ENCODE measurements around the gene GPA33.

DNA sequence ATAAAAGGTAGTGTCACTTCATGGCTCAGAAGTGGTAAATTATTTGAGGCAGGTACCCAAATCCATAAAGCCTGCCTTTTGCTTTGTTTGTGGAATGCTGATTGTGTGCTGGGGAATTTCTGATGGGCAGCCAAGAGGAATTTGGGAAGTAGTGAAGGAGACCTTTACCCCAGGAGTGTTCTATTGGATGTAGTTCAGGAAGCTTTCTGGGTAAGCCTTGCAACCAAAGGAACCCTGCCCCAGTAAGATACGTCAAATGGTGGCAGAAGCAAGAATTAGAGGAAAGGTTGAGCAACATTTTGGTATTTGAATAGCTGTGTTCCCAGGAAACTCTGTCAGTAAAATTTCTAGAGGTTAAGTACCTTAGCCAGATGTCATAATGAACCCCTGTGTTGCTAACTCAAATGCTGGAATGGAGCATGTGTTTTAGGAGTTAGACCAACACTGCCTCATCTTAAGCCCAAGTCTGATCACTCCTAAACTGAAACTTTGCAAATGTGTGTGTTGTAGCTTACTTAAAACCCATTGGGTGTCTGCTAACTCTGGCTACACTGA is 6.4 kb downstream of the MGST3 start:
- RRBS = no CpG with 5 or more reads among the region's 1 CpG

GRCh38 chr1:165865514-165866061 is 38.2 kb downstream of the UCK2 start:
- RRBS = no CpG with 5 or more reads among the region's 11 CpGs

DNA sequence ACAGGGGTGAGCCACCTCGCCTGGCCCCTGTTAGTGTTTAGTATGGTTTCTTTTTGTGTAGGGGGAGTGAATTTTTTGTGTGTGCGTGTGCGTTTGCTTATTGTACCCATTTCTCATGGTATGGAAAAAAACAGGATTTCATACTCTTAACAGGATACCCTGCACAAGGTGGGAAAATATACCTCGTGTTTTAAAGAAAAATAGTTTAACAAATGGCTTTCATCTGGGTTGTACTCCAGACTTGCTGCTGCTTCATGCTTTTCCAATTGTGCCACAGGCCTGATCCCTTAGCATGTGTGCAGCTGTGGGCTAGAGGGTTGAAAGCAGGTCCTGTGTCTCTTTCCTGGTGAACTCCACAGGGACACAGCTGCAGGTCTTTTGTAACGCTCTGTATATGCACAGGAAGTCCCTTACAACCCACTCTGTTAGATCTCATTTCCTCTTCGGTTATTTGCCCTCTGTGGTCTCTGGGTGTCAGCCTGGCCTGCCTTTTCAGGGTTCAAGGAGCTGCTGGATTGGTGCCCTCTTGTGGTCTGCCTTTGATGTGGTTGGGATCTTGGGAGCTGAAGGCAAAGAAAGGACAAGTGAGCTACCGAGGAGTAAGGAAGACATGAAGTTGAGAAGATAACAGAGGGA is 43.8 kb downstream of the UCK2 start:
- RRBS = no CpG with 5 or more reads among the region's 7 CpGs

GRCh38 chr1:167086706-167087174 is 3.4 kb downstream of the GPA33 start:
- RRBS = no CpG with 5 or more reads among the region's 3 CpGs

- RRBS = no CpG with 5 or more reads among the region's 2 CpGs
Observed at GRCh38 chr1:167090230-167091176, at the start of gene GPA33. GPA33 (minus strand) TSS chr1:167090377.

- RRBS = no CpG with 5 or more reads among the region's 7 CpGs
Observed at GRCh38 chr1:167094757-167095184, 896 bp downstream of the STYXL2 start.

DNA sequence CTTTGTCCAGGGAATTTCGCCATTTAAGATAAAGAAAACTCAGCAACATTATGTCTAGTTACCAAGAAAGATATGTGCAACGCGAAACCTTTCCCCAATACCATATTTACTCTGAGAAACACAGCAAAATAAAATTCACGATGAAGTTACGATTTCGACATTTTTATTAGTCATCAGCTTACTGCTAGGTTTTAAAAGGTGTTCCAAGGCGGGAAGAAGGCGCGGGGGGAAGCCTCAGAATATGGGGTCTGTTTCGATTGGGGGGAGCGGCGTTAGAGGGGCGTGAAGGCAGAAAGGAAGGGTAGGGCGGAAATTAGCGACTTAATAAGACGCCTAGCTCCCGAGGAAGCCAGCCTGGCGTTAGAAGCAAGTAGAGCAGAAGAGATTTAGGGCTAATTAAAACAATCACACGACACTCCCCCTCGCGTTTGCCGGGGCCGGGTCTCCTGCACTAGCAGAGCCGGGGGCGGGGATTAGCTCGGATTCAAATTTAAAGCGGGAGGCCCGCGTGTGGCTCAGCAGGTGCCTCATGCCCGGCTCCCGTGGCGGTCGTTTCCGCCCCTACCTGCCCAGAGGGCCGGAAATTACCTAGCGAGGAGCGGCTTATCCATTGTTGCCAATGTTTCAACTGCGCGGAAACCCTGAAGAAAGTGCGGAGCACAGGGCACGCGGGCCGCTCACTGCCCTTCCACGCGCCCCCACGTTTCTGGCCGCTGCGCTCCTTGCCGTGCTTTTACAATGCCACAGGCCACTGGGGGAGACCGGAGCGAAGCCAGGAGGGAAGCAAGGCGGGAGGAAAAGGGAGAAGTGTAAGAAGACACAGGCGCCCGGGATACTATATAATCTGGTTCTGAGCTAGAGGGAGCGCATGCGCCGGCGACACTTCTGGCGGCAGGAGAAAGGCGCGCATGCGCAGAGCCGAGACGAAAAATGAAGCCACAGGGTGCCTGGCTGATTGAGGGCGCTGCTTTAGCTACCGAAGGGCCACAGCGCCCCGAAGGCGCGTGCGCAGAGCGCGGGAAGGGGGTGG is 686 bp upstream of the POU2F1 start:
- RRBS = 4% methylated on average over 16 of the region's 73 CpGs

GRCh38 chr1:167255833-167256343 is 35.2 kb downstream of the POU2F1 start:
- RRBS = no CpG with 5 or more reads among the region's 3 CpGs

DNA sequence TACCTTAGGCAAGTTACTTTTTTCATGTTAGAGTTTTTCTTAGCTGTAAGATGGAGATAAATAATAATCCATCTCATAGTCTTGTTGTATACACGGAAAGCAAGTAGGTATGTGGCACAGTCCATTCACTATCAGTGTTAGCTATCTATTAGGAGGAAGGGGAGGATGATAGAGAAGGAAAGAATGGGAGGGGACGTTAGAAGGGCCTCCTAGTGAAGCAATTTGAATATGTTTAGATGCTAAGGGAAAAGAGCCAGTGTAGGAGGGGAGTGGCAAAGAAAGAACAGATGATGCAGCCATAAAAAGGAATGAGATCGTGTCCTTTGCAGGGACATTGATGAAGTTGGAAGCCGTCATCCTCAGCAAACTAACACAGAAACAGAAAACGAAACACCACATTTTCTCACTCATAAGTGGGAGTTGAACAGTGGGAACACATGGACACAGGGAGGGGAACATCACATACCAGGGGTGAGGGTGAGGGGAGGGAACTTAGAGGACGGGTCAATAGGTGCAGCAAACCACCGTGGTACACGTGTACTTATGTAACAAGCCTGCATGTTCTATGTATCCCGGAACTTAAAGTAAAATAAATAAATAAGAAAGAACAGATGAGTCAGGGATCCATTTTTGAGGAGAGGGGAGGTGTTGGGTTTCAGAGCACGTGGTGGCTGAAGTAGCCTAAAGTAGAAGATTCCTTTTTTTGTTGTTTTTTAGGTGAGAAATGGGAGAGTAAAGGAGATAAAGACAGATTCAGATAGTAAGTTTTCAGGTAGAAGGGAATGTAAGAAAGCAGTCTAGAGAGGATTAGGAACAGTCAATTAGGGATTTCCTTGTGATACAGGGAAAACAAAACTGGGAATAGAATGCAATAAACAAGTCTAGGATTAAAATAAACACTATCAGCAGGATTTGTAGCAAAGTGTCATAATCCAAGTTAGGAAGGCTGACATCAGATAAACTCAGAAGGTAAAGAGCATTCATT is 124.2 kb downstream of the POU2F1 start:
- RRBS = no CpG with 5 or more reads among the region's 10 CpGs

- RRBS = no CpG with 5 or more reads among the region's 4 CpGs
Observed at GRCh38 chr1:167426868-167427317, 91.4 kb downstream of the CD247 start.

- RRBS = no CpG with 5 or more reads among the region's 10 CpGs
Observed at GRCh38 chr1:167445931-167446562, 72.3 kb downstream of the CD247 start.

- RRBS = no CpG with 5 or more reads among the region's 2 CpGs
Observed at GRCh38 chr1:167555943-167556325, 2.4 kb upstream of the CREG1 start.

DNA sequence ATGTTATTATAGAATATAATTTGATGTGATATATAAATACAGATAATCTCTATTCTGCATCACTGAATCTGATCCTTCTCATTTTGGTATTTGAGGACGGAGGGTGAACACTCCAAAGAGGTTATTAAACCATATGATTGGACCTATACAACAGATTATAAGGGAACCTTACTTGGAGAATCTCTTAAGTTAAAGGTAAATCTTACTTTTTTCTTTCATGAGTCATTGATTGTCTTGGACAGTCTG is 5.8 kb downstream of the TIPRL start:
- RRBS = no CpG with 5 or more reads among the region's 1 CpG

GRCh38 chr1:168555202-168555921 is 11.6 kb upstream of the XCL2 start:
- RRBS = no CpG with 5 or more reads among the region's 3 CpGs

- RRBS = no CpG with 5 or more reads among the region's 7 CpGs
Observed at GRCh38 chr1:168709404-168709939, 19.5 kb downstream of the DPT start.

- RRBS = no CpG with 5 or more reads among the region's 3 CpGs
Observed at GRCh38 chr1:168960658-168961013, 145.9 kb upstream of the ATP1B1 start.

GRCh38 chr1:169073331-169073985 is 33.0 kb upstream of the ATP1B1 start:
- RRBS = no CpG with 5 or more reads among the region's 5 CpGs

- RRBS = no CpG with 5 or more reads among the region's 17 CpGs
Observed at GRCh38 chr1:169115744-169116756, 9.6 kb downstream of the ATP1B1 start.

GRCh38 chr1:170538019-170538731 is 6.2 kb downstream of the GORAB start:
- RRBS = no CpG with 5 or more reads among the region's 1 CpG

DNA sequence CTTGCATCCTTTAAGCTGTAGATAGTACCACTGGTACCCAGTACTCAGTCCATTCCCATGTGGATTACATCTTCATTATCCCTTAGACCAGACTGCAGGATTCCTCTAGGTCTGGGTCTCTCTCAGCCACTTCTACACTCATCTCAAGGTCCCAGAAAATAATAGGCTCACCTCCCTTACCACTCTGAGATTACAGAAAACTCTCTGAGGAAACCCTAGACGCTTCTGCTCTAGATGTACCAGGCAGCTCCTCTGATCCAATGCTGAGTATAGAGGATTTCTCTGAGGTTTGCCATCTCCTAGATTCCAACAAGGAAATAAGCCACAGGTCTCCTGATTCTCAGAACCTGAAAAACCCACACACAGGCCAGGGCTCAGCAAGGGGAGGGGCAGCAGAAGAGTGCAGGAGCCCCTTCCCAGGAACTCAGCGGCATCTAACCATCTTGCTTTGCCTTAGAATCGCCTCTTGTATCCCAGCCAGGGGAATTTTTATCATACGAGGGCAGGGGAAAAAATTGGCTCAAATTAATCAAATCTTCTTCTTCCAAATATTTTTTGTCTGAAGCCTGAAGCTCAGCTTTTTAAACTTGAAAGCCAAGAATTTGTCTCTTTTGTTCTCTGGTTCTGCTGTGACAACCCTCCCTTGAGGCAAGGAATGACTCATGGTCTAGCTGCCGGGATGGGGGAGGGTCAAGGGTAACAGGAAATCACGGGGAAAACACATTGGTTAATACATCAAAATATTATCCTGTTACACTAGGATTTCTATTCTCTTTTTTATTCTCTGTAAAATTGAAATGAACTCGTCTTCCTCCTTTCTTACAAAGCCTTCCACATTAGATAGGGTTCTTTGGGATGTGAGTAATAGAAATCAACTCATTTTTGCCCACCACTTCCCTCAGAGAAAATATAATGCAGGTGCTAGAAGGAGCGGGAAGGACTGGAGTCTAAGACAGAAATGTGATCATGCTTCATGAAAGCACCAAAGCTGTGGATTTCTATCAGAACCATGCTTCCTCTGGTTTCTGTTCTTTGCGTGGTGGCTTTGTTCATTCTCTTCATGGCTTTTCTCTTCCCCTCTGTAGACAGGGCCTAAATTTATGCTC is 30.9 kb downstream of the GORAB start:
- RRBS = no CpG with 5 or more reads among the region's 9 CpGs